Measurements from ENCODE around the genes B3GNT7, TEX44 and ECEL1.

- RAMPAGE, long total RNA = no peak
- RRBS = 88% methylated on average over 2 of the region's 11 CpGs
Observed at GRCh38 chr2:230873627-230874308, 9.0 kb downstream of the ITM2C start.

DNA sequence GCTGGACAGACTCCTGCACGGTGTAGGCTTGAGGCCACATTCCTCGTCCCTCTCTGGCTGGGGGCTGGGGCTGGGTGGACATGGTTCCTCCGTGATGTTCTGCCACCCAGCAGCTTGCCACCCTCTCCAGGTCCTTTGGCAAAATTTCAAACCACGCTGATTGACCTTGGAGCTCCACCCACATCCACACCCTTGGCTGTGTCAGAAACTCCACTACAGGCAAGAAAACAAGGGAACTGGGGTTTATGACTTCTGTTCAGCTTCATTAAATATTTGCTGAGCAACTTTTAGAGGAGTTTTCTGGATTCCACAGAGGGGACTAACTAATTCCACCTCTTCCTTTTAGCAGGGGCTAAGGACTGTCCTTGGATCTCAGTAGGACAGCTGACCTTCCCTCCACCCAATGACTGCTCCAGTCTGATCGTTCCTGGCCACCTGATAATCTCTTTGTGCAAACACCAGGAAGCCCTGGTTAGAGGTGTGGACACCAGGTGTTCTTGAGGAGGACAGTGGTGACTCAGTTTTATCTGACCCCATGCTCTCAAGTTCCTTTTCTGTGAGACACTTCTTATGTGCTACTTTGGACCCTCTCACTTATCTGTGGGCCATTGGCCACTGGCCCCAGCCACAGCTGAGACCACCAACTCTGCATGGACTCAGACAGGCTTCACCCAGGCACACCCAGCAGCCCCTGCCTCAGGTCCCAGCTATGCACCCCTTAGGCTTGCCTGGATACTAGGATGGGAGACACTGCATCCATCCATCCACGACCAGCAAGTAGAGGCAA is 29.2 kb downstream of the GPR55 start:
- RAMPAGE, long total RNA = no peak
- RRBS = no CpG with 5 or more reads among the region's 6 CpGs

- RAMPAGE, long total RNA = no peak
- RRBS = no CpG with 5 or more reads among the region's 5 CpGs
Observed at GRCh38 chr2:231048778-231049193, 7.9 kb upstream of the PSMD1 start.

DNA sequence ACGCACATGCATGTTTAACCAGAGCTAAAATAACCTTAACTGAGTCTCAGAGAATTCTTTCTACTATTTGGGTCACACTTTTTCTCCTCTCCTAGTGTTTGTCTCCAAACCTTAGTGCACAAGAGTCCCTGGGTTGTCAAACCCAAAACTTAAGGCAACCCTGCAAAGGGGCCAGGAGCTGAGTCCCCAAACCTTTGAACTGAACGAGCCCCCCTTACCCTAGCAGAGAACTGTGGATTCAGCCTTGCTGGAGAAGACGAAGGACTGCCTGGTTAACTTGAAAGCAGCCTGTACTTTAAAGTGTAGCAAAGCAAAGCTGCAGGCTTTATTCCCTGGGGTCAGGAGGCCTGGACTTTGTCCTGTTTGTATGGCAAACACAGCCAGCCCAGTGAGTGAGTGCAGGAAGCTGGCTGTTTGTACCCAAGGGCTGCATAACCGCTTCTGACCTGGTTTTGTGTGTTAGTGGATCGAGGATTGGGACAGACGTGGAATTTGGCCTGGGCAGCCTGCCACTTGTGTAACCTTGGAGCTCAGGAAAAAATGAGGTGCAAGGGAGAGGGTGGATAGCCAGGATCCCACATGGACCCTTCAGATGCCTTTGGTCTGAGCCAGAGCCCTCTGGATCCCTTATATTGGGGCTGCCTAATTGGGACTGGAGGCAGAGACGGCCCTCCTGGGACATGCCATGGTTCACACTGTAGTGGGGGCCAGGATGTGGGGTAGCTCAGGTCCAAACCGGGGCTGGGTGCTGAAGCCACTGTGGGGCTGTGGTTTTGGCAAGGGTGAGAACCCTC is 6.4 kb upstream of the PSMD1 start:
- RAMPAGE, long total RNA = no peak
- RRBS = no CpG with 5 or more reads among the region's 8 CpGs

GRCh38 chr2:231190565-231191375 is 7.7 kb upstream of the ARMC9 start:
- RAMPAGE, long total RNA = no peak
- RRBS = 8% methylated on average over 10 of the region's 44 CpGs

- RAMPAGE, long total RNA = no peak
- RRBS = no CpG with 5 or more reads among the region's 10 CpGs
Observed at GRCh38 chr2:231241707-231242638, 43.5 kb downstream of the ARMC9 start.

- RAMPAGE, long total RNA = no peak
- RRBS = no CpG with 5 or more reads among the region's 25 CpGs
Observed at GRCh38 chr2:231355561-231356384, 39.7 kb upstream of the B3GNT7 start.

- RAMPAGE, long total RNA = no peak
- RRBS = no CpG with 5 or more reads among the region's 11 CpGs
Observed at GRCh38 chr2:231383590-231383963, 11.9 kb upstream of the B3GNT7 start.

DNA sequence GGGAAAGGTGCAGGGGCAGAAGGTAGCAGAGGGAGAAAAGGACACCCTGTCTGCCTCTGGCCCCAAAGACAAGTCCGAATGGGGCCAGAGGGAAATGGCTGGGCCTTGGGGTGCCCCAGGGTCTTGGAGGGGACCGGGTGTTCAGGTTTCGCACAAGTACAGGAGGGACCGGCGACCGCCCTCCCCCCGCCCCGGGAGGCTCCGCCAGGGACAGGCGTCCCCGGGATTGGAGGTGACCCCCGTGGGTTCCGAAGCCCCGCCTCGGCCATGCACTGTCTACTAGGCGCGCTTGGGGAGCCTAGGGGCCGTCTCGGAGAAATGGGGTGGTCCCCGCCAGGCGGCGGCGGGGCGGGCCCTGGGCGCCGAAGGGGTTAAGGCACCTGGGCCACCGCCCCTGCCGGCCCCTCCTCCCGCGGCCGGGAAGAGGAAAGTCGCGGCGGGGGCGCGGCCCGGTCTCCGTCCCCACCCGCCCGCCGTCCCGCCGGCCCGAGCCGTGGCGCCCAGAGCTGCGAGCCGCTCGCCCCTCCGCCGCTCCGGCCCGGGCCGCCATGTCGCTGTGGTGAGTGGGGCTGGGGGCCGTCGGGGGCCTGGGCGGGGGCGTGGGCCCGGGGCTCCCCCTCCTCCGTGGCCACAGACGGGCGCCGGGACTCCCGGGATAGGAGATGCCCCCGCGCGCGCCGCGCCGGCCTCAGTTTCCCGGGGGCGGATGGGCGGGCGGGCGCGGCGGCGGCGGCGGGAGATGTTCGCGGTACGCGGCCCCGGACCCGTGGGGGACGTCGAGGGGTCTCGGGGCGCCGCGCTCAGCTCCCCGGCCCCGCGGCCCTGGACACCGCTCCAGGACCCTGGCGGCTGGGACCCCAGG is at the start of gene B3GNT7:
Gene B3GNT7 (plus strand): TSS at position 455 of the 862 bp plus-strand sequence.
- RAMPAGE, long total RNA = no peak
- RRBS = 6% methylated on average over 47 of the region's 99 CpGs

GRCh38 chr2:231409628-231410363 is 14.3 kb downstream of the B3GNT7 start:
- RAMPAGE, long total RNA = no peak
- RRBS = no CpG with 5 or more reads among the region's 6 CpGs

- RAMPAGE, long total RNA = no peak
- RRBS = no CpG with 5 or more reads among the region's 11 CpGs
Observed at GRCh38 chr2:231461368-231462464, 2.6 kb downstream of the NCL start.

GRCh38 chr2:231464683-231465712 is 714 bp upstream of the NCL start:
- RAMPAGE, long total RNA = no peak
- RRBS = 9% methylated on average over 41 of the region's 78 CpGs

DNA sequence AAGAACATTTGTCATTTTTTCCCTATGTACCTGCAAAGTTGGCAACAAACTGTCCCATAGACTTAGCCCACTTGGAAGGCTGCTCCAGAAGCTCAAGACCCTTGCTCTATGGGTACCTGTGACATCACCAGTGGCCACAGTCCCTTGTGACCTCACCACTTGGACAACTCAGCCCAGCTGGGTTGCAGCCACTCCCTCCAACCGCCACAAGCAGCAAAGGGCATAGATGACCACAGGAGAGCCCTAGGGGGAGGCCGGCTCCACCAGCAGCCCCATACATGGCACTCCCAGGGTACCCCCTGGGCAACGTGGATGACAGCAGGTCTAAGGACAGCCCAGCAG is at the start of gene TEX44:
Gene TEX44 (plus strand): TSS at position 191 of the 342 bp plus-strand sequence.
- RAMPAGE, long total RNA = no peak
- RRBS = no CpG with 5 or more reads among the region's 3 CpGs

- RAMPAGE, long total RNA = no peak
- RRBS = no CpG with 5 or more reads among the region's 7 CpGs
Observed at GRCh38 chr2:231789232-231790325, 3.3 kb downstream of the COPS7B start.

DNA sequence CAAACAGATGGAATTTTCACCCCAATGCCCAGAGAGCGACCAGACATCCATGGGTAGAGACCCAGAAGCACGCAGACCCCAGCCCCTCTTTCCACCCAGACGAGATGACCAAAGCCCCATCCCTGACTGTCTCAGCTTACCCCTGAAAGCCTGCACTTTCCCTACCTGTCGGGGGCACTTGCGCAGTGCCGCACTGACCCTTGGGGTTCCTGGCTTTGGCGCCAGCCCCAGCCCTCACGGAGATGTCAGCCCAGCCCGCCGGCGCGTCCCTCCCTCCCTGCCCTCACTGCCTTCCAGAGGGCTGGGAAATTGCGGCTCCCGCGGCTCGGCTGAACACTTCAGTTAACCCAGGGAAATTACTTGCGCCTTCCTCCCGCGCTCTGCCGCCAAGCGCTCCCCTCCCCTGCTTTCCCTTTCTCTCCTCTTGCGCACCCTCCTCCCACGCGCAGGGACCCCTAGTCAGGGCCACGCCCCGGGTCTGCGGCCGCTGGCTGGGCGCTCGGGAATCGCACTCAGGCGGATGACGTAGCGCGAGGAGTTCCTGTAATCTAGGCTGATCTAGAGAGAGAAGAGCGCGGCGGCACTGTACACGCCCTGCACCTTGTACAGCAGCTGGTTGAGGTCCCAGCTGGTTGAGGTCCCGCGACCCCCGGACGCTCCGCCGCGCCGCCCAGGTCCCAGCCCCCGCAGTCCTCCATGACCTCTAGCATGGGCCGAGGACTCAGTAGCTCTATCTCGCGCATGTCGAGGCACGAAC is 12.1 kb downstream of the ALPG start:
- RAMPAGE, long total RNA = no peak
- RRBS = no CpG with 5 or more reads among the region's 53 CpGs

DNA sequence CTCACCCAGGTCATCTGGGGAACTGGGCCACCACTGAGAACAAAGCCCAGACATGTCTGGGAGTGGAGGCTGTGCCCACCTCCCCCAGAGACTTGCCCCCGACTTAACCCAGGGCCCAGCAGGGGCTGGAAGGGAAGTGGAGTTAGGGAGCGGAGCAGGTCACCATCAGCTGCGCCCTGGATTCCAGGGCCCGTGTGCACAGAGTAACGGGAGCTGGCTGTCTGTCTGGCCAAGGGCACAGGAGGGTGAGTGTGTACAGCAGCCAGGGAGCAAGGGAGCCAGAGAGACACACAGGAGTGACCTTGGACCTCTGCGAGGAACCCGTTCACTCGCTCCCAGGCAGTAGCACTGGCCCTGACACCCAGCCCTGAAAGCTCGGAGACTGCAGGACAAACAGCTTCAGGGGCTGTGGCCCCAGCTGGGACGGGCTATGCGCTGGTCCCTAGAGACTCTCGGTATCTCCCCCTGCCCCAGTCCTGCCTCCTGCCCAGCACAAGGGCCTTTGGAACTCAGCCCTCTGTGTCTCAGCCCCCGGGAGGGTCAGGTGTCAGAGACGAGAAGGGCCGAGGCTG is 12.3 kb upstream of the ALPI start:
- RAMPAGE, long total RNA = no peak
- RRBS = no CpG with 5 or more reads among the region's 15 CpGs

DNA sequence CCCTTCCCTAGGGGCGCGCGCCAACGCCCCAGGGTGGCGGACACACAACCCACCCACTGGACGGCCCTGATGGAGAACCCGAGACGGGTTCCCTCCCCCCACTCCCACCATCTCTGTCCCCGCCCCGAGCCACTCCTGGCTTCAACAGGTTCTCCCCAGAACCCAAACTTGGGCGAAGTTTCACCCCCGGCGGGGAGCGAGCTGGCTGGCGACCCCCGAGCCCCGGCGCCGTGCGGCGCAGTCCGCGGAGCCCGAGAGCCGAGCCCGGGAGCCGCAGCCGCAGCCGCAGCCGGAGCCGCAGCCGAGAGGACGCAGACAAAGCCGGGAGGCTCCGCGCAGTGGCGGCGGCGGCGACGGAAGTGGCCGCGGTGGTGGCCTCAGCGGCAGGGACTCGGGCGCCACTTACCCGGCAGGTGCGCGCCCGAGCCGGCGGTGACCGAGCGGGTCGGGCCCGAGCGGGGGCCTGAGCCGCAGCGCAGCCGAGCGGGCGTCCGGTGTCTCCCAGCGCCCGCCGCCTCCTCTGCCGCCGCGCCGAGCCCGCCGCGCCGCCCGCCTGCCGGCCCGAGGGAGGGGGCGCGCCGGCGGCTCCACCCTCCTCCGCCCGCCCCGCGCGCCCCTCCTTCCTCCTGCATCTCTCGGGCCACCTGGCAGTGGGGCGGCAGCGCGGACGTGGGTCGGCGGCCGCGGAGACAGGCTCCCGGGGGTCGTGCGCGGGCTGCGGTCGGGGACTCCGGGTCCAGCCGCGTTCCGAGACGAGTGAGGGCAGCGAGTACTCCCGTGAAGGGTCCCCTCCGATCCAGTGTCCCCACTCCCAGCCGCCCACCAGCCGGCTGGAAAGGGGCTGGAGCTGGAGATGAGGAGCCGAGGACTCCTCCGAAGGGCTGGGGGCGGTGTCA is at the start of gene ECEL1:
Gene ECEL1 (minus strand): TSS at position 522 of the 896 bp plus-strand sequence.
- RAMPAGE, long total RNA = no peak
- RRBS = 4% methylated on average over 58 of the region's 114 CpGs

GRCh38 chr2:232522316-232522868 is 2.2 kb downstream of the PRSS56 start:
- RAMPAGE, long total RNA = no peak
- RRBS = 15% methylated on average over 18 of the region's 46 CpGs

DNA sequence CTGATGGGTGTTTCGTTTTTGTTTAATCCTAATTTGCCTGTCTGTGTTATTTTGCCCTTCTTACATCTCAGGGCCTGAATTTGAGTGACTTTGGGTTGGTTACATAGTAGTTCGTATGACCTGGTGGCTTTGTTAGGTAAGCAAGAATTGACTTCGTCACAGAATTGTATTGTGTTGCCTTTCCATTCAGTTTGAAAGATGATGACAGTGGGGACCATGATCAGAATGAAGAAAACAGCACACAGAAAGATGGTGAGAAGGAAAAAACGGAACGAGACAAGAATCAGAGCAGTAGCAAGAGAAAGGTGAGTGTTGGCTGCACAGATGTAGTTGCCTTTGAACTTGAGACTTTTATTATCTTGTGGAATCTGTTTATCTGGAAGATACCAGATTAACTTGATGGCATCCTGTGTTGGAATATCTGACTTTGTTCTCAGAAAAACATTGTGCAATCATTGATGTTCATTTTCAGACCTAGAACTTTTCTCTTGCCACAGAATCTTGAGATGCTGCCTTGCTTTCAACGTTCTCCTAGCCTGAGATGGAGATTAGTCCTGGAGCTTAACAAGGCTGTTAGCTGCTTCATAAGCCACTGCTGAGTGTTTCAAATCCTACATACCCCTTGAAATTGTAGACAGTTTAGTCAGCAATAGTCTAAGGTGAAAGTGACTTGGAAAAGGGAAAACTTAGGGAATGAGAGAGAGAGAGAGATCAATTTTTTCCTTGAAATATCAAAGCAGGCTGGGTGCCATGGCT is 5.9 kb downstream of the EIF4E2 start:
- RAMPAGE, long total RNA = no peak
- RRBS = no CpG with 5 or more reads among the region's 6 CpGs

DNA sequence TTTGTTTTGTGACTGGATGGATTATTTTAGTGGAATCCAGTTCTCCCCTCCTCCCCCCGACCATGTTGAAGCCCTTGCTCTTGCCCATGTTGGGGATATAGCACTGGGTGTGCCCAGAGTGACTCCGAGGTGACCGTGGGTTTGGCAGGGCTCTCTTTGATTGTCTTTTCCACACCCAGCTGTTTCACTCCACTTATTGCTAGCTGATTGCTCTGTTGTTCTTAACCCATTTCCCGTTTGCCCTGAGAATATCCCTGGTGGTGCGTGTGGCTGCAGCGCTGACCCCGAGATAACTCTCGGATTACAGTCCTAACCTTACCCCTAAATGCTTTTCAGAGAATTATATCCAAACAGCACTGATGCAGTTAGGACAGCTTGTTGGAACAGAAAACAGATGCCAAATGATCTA is 34.4 kb upstream of the SNORC start:
- RAMPAGE, long total RNA = no peak
- RRBS = no CpG with 5 or more reads among the region's 8 CpGs